ENCODE data around the gene TLR2.

GRCh38 chr4:151347978-151348353 is 22.6 kb upstream of the SH3D19 start:
- PRO-cap, 4 experiments: no peak in any of the 4 experiments
- RAMPAGE, long total RNA, 4 experiments: no peak in any of the 4 experiments

- PRO-cap, 4 experiments: no peak in any of the 4 experiments
- RAMPAGE, long total RNA, 4 experiments: no peak in any of the 4 experiments
Measured at GRCh38 chr4:151687831-151688527, 72.8 kb downstream of the GATB start.

GRCh38 chr4:151729798-151730953 is 30.6 kb downstream of the GATB start:
- PRO-cap, 4 experiments: no peak in any of the 4 experiments
- RAMPAGE, long total RNA, 4 experiments: no peak in any of the 4 experiments

- PRO-cap, 4 experiments: no peak in any of the 4 experiments
- RAMPAGE, long total RNA, 4 experiments: no peak in any of the 4 experiments
Measured at GRCh38 chr4:152039057-152039698, 278.4 kb upstream of the GATB start.

DNA sequence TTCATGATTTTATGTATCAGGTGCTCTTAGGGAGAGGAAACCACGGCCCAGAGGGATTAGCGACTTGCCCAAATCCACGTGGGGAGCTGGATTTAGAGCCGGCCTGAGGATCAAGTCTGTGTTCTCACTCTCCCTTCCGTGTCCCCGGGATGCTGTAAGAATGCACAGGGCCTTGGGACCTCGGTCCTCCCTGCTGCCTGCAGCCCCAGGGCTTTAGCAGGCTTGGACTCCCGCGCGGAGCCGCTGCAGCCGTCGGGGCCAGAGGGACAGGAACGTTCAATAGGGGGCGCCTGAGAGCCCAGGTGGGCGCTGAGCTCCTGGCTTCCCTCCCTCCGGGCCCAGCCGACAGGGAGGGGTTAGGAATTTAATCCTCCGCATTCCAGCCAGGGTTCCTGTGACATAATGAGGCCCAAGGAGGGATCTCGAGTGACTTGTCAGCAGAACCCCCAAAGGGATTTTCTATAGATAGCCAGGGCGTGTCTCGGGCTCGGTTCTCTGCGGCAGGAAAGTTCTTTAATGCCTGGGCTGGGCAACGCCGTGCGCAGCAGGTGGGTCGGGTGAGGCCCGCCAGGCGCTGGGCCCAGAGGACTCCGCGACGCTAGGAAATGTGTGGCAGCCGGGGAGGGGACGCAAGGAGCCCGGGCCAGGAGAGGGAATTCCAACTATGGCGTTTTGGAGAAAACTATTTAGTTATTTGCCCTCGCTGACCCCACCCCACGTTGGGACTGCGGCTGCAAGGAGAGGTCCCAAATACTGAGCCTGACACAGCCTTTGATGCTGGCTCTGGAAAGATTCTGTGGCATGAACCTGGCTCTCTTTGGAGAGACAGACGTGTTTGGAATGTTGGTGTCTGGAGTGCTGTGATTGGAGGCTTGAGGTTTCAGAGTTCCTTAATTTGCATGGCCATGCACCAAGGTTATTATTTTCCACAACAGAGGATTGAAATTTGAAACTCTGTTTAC is 285.1 kb upstream of the GATB start:
- PRO-cap, 4 experiments: no peak in any of the 4 experiments
- RAMPAGE, long total RNA, 4 experiments: no peak in any of the 4 experiments

GRCh38 chr4:152412348-152412774 is 123.5 kb downstream of the FBXW7 start:
- PRO-cap, 4 experiments: no peak in any of the 4 experiments
- RAMPAGE, long total RNA, 4 experiments: no peak in any of the 4 experiments

DNA sequence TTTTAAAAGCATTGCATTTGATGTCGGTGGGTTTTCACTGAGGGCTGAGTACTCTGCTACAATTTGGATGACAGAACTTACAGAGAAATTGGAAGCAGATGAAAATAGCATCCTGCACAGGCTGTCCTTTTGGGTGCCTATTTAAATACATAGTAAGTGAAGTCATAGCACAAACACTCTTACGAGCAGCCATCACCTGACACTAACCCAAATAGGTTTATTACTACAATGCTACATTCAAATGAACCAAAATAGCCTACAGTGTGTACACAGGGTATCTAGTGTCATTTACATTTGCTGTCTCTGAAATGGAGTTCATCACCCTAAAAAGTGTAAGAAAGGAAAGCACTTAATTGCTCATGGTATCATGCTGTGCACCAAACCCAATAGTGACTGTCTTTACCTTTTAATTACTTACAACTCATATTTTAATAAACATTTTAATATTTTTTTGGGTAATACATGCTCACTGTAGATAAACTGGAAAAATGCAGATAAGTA is 11.5 kb upstream of the TMEM154 start:
- PRO-cap, 4 experiments: no peak in any of the 4 experiments
- RAMPAGE, long total RNA, 4 experiments: no peak in any of the 4 experiments

GRCh38 chr4:152889814-152890394 is 46.2 kb upstream of the FHDC1 start:
- PRO-cap, 4 experiments: no peak in any of the 4 experiments
- RAMPAGE, long total RNA, 4 experiments: start-site peak on the plus strand in 1 of 4 experiments, at chr4:152890145-152890176 at its widest, 9 reads per replicate

DNA sequence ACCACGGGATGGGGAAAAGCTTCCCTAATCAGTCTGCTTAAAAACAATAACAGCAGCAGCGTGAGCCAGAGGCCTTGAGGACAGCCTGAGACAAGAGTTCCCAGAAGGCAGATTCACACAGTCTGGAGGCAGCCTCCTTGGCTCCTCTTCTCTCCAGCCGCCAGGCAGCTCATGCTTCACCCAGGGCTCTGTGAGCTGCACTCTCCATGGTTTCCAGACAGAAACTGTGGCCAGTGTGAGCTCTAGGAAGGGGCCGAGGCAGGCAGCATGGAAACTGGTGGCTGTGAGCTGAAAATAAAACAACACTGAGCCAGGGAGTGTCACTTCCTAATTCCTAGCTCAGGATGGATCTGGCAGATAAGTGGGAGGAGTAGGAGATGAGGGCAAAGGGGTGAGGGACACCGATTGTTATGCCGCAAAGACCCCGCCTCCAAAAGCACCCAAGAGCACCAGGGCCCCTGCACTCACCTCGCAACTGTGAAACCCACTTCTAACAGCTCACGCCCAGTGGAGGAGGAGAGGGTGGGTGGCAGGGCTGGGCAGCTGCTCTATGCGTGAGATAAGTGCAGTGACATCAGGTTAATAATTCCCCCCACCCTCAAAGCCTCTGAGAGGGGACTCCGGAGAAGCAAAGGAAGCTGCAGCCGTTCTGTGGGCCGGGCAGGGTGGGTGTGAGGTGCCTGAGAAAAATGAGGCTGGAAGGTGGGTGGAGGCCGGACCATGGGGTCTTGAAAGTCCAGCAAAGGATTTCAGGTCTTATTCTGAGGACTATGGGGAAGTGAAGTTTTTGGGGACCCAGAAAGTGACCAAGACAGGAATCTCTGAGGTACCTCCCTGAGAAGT is 69.9 kb downstream of the FHDC1 start:
- PRO-cap, 4 experiments: peak in 4 of 4 experiments; most common plus-strand start position 610 of the sequence (in 4); most common minus-strand start position 219 of the sequence (in 4)
- RAMPAGE, long total RNA, 4 experiments: no peak in any of the 4 experiments

DNA sequence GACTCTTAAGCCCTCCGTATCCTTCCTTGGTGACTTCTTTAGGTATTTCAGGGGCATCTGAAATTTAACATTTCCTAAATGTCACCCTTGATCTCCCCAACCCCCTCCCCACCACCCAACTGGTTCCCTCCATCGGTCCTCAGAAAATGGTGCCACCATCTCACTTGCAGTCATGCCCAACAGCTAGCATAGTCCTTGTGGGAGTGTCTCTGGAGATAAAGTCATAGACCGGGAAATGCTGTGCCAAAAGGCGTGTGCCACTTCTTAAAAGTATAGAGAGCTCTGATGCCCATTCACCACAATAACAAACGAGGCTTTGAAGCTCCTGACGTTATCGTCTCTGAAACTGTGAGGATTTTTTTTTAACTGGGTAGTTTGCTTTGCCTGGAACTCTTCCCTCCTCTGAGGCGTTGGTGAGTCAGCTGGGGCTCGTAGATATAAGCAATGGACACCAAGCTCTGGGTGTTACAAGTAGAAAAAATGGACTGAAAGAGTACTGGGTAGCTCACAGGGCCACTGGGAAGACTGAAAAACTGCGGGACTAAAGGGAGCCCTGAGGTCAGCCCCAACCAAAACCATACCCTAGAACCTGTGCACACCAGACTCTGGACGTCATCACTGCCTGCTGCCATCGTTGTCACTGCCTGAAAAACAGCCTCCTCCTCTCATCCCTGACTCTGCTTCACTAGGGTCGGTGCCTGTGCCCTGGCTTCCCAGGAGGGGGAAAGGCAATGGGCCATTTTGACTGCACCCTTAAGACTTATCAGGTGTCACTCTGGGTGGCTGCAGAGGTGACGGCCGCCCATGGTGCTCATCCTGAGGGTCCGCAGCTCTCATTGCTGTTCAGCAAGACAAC is 89.4 kb upstream of the TRIM2 start:
- PRO-cap, 4 experiments: no peak in any of the 4 experiments
- RAMPAGE, long total RNA, 4 experiments: no peak in any of the 4 experiments

DNA sequence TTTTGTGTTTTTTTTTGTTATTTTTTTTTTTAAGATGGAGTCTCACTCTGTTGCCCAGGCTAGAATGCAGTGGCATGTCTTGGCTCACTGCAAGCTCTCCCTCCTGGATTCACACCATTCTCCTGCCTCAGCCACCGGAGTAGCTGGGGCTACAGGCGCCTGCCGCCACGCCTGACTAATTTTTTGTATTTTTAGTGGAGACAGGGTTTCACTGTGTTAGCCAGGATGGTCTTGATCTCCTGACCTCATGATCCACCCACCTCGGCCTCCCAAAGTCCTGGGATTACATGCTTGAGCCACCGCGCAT is 61.0 kb downstream of the TRIM2 start:
- PRO-cap, 4 experiments: no peak in any of the 4 experiments
- RAMPAGE, long total RNA, 4 experiments: no peak in any of the 4 experiments

- PRO-cap, 4 experiments: no peak in any of the 4 experiments
- RAMPAGE, long total RNA, 4 experiments: no peak in any of the 4 experiments
Measured at GRCh38 chr4:153348039-153348467, 3.6 kb downstream of the MND1 start.

GRCh38 chr4:153467150-153467688 is 1.1 kb downstream of the TMEM131L start:
- PRO-cap, 4 experiments: peak in 4 of 4 experiments; most common plus-strand start chr4:153467502 (in 2); most common minus-strand start chr4:153467215 (in 4)
- RAMPAGE, long total RNA, 4 experiments: no peak in any of the 4 experiments

DNA sequence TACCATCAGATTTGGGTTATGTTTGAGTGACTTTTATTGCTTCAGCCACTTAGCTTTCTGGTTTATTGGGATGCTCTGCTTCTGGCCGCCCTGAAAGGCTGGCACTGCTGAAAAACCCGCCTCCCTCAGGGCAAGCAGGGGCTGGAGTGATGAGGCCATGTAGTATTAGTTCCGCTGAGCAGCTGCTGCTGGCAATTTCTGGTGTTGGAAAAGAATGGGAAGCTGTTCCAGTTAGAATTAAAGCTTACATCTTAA is 72.3 kb downstream of the TMEM131L start:
- PRO-cap, 4 experiments: no peak in any of the 4 experiments
- RAMPAGE, long total RNA, 4 experiments: no peak in any of the 4 experiments

DNA sequence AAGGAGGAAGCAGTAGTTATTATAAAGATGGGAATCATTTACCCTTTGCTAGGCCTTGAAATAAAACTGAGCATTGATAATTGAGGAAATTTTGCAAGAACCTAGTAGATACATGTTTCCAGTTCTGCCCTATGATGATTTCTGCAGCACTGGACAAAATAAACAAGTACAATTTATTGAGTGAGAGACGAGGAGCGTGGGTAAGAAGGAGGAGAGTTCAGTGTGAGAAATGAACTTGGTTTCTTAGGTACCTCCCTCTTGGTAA is 57.4 kb upstream of the TLR2 start:
- PRO-cap, 4 experiments: no peak in any of the 4 experiments
- RAMPAGE, long total RNA, 4 experiments: no peak in any of the 4 experiments

GRCh38 chr4:153652415-153652835 is 31.7 kb upstream of the TLR2 start:
- PRO-cap, 4 experiments: no peak in any of the 4 experiments
- RAMPAGE, long total RNA, 4 experiments: no peak in any of the 4 experiments

- PRO-cap, 4 experiments: peak in 2 of 4 experiments; most common plus-strand start chr4:153656320 (in 1); most common minus-strand start chr4:153656025 (in 1)
- RAMPAGE, long total RNA, 4 experiments: start-site peak on the minus strand in 4 of 4 experiments, at chr4:153655669-153656094 at its widest, 7 to 31 reads per replicate
Measured at GRCh38 chr4:153655620-153656407, 28.3 kb upstream of the TLR2 start.

- PRO-cap, 4 experiments: peak in 4 of 4 experiments; most common plus-strand start chr4:153684280 (in 4); most common minus-strand start chr4:153684145 (in 3)
- RAMPAGE, long total RNA, 4 experiments: start-site peak on the plus strand in 4 of 4 experiments, at chr4:153684263-153684337 at its widest, 242 to 680 reads per replicate; start-site peak on the minus strand in 2 of 4 experiments, at chr4:153684133-153684166 at its widest, 9 to 21 reads per replicate
Measured at GRCh38 chr4:153683881-153684502, at the start of gene TLR2. Gene TLR2 (plus strand): TSS chr4:153684280.

- PRO-cap, 4 experiments: no peak in any of the 4 experiments
- RAMPAGE, long total RNA, 4 experiments: no peak in any of the 4 experiments
Measured at GRCh38 chr4:153701488-153702777, 17.9 kb downstream of the TLR2 start.

- PRO-cap, 4 experiments: no peak in any of the 4 experiments
- RAMPAGE, long total RNA, 4 experiments: no peak in any of the 4 experiments
Measured at GRCh38 chr4:154010323-154010995, 221.6 kb upstream of the SFRP2 start.

Data from spleen (tissue), 7 donors.